ReNcell CX (cell line): Measurements from ENCODE around the genes MFN2 and PRAMEF11.

- PRO-cap = bidirectional peak, plus-strand start at chr1:11980452, minus-strand start at chr1:11980100
These were observed at the start of gene MFN2 for GRCh38 chr1:11979376-11980546. Gene MFN2 (plus strand): TSS chr1:11980444.

GRCh38 chr1:12067675-12068370, 4.7 kb downstream of the TNFRSF8 start:
- PRO-cap = no peak

DNA sequence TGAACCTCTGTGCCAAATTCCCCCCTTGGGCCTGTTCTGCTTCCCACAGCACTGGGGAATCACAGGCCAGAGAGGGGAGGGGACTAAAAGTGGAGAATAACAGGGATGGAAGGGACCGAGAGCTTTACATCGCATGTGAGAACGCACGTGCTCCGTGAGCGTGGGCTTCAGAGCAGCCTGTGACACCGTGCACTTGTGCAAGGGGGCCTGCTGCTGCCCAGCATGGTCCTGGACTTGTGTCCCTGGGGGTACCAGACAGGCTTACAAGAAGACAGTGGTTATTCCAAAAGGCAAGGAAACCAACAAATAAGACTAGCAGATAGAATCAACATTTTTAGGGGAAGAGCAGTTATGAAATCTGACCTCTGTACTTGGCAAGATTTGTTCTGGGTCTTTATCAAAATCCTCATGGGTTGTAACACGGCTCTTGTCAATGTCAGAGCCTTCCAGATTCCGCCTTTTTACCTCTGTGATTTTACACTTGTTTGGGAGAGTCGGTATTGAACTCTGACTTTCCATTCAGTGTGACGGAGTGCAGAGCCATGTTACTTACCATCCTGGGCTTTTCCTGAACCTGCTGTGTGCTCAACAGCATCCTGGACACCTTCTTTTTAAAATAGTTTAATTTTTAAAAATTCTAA, 36.1 kb upstream of the TNFRSF1B start:
- PRO-cap = no peak

DNA sequence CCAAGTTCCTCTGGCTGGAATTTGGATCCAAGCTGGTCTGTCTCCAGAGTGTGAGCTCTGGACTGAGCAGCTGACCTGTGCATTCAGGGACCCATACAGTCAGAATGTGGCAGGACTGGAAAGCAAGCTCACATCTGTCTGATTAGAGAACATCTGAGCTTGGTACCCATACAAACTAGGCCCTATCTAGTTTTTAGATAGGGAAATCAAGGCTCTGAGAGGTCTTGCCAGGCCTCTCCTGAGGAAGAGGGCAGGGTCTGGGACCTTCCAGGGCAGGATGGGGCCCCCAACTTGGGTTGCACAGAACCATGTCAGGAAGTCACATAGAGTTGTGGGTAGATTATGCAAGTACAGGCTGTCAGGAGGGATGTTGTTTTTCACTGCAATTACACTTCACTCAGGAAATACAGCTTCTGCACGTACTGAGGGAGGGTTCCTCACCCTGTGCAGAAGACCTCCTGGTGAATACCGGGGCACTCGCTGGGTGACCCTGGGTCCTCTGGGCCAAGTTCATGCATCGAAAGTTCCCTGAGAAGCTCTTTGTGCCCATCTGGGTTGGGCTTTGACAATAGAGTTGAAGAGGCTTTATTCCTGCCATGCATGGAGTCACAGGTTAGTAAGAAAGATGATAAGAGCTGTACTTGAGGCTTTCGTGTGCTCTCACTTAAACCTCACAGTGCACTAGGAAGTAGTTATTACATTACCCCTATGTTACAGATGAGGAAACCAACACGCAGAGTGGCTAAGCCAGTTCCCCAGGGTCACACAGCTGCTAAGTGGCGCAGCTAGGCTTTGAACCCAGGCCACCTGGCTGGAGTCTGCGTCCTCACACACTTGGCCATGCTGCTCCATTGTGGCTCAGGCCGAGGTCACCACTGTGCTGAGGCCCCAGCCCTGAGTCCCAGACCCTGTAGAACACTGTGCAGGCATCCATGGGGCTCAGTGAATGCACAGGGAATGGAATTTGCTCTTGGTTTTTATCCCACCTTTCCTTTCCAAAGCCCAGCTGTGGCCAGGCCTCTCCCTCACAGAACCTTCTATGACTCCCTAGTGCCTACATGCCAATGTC, 16.2 kb upstream of the TNFRSF1B start:
- PRO-cap = no peak

- PRO-cap = no peak
These were observed 3.5 kb downstream of the TNFRSF1B start for GRCh38 chr1:12170150-12170758.

GRCh38 chr1:12172412-12172855, 5.6 kb downstream of the TNFRSF1B start:
- PRO-cap = no peak

GRCh38 chr1:12181294-12181763, 14.5 kb downstream of the TNFRSF1B start:
- PRO-cap = no peak

- PRO-cap = no peak
These were observed 22.8 kb downstream of the TNFRSF1B start for GRCh38 chr1:12189355-12190214.

DNA sequence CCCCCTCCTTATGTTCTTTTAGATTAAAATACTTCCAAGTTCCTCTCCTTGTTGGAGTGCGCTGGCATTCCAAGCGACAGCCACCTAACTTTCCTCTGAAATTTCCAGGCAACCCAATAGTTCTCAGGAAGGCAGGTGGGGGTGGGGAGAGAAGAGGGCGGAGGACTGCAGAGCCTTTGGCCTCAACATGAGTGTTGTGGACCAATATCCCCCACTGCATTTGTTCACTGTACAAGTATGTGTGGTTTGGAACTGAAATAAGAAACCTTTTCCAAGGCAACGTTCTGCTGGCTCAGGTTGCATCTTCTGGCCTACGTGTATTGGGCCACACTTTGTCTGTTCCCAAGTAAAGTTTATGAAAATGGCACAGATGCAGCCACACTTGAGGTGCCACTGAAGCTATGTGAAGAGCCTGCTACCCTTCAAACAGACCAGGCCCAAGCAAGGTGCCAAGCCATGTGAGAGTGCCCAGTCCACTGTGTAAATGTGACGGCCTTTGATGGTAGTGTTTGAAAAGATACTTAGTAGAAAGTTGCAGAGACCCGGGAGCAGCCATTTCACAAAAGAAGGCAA, 153.3 kb downstream of the DHRS3 start:
- PRO-cap = no peak

DNA sequence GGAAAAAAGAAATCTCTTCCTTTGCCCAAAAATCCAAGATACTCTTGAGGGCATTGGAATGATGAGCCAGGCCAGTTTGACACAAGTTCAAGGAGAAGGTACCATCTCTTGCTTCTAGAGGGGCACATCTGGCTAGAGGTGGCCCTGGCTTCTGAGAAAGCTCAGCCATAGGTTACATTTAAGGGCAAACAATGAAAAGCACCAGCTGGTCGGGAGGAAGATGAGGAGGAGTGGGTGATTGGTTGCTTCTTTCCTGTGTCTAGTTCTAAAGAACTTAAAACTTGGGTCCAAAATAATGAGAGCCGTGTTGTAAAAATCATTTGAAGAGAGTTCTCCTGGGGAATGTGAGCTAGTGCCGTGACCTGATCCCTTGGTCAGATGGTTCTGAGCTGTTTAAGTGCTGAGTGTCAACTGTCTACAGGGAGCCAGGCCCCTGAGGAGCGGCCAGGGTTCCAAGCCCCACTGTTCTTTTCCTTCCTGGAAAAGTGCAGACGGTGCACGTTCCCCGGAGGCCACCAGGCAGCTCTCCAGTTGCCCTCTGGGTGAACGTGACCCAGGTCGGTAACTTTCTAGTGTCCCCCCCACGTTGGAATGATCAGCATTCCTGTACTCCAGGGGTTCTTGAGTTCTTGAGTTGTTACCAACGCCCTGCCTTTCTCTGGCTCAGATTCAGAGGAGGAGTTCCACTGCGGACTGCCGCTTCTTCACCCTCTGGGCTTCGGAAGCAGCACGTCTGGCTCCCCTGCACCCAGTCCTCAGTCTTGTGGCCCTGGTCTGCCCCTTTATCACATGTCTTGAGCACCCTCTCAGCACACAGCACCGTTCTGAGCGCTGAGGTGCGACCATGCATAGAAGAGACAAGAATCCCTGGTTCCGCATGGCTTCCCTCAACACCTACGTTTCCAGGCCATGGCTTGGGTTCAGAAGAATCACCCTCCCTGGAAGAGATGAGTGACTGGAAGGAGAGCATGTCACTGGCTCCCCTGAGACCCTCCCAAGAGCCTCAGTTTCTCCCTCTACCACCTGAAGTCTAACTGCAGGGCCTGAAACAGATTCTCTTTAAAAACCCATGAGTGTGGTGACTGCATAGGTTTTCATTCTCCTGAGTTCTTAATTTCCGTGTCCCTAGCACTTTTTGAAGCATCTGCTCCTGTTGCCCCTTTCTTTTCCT, 131.6 kb downstream of the DHRS3 start:
- PRO-cap = no peak

GRCh38 chr1:12501774-12502595, 116.0 kb downstream of the DHRS3 start:
- PRO-cap = no peak

- PRO-cap = no peak
These were observed 48.0 kb downstream of the DHRS3 start for GRCh38 chr1:12569985-12570367.

DNA sequence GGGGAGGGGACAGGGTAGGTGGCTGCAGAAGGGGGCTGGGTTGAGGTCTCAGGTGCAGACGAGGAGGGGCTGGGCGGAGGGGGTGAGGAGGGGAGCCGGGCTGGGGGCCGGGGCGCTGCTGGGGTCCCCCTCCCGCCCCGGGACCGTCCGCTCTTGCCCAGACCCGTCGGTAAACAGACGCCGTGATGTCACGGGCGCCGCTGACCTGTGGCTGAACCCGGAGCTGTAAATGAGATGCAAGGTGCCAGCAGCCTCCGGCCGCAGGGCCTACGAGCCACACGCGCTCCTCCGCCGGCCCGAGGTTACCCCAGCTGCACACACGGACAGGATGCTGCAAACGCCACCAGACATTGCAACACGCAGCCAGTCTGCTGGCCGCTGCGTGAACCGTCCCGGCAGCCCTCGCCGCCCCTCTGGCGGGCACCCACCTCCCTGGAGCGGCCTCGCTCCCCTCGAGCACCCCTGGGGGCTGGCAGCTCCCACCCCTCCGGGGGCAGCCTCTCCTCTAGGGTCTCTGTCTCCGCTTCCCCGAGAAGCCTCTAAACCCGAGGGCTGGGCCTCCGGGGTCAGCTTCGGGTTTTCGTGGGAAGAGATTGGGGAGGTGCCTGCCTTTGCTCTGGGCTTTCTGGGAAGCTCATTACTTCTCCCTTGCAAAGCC, 22.1 kb downstream of the DHRS3 start:
- PRO-cap = no peak

- PRO-cap = no peak
These were observed 10.1 kb downstream of the DHRS3 start for GRCh38 chr1:12607834-12608366.

DNA sequence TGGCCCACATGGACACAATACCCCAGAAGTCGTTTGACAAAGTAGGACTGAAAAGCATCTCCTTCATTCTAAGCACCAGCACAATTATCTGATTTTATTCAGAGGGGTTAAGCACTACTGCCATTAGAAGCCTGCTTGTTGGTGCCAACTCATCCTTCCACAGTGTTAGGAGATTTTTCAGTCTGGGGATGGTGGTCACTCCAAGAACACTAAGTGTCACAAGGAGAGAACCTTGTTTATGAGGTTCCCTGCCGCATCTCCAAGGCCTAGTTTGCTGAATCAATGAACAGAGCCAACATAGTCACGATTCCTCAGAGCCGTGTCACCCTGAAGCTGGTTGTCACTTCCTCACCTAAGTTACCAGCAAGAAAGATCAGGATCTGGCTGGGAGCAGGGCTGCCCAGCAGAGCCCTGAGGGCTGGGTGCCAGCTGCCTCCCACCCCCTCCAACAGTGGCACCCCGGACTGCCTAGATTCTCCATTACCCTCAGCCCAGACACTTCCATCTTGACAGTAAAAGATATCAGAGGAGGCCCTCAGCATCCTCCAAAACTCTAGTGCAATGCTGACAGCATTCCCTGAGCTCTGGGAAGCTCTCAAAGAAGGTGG, 8.9 kb downstream of the DHRS3 start:
- PRO-cap = no peak

GRCh38 chr1:12810827-12811537, 19.8 kb downstream of the PRAMEF1 start:
- PRO-cap = no peak

GRCh38 chr1:12831272-12831761, at the start of gene PRAMEF11:
Gene PRAMEF11 (minus strand): TSS chr1:12831410.
- PRO-cap = no peak

DNA sequence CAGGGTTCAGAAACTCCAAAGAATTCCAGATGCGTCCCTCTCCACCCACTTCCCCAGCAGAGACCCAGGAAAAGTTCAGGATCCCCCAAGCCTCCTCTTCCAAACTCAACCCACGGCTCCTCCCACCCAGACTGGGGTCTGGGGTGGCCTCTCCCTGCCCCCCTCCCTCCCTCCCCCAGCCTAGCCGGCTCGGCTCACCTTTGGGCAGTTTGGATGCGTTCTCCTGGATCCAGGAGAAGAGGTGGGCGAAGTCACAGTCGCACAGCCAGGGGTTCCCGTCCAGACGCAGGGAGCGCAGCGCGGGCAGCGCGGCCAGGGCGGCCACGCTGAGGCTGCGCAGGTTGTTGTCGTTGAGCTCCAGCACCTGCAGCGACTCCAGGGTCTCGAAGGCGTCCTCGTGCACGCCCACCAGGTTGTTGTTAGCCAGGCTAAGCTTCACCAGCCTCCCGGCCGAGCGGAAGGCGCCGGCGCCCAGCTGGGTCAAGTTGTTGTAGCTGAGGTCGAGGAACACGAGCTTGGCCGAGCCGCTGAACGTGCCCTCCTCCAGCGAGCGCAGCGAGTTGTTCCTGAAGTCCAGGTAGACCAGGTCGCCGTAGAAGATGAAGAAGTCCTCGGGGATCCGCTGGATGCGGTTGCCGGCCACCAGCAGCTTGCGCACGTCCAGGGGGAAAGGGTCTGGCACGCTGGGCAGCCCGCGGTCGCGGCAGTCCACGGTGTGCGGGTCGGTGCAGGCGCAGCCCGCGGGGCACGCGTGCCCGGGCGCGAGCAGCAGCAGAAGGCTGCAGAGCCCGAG, 842 bp downstream of the LRRC38 start:
- PRO-cap = no peak

DNA sequence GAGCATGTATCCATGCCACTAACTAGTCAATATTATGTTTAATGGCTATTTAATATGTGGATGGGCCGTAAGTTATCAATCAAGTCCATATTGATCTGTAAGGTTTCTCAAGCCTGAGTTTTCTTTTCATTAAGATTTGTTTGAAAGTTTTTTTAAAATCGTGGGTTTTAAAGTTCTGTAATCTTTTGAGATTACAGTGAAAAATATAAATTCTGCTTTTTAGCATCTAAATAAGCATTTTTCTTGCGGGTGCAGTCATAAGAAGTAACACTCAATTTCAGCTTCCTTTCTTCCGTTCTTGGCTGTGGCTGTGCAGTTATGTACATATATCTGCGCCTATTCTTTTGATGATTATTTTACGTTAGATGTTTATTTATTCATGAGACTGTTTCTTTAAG, 2.3 kb downstream of the PRDM2 start:
- PRO-cap = no peak

DNA sequence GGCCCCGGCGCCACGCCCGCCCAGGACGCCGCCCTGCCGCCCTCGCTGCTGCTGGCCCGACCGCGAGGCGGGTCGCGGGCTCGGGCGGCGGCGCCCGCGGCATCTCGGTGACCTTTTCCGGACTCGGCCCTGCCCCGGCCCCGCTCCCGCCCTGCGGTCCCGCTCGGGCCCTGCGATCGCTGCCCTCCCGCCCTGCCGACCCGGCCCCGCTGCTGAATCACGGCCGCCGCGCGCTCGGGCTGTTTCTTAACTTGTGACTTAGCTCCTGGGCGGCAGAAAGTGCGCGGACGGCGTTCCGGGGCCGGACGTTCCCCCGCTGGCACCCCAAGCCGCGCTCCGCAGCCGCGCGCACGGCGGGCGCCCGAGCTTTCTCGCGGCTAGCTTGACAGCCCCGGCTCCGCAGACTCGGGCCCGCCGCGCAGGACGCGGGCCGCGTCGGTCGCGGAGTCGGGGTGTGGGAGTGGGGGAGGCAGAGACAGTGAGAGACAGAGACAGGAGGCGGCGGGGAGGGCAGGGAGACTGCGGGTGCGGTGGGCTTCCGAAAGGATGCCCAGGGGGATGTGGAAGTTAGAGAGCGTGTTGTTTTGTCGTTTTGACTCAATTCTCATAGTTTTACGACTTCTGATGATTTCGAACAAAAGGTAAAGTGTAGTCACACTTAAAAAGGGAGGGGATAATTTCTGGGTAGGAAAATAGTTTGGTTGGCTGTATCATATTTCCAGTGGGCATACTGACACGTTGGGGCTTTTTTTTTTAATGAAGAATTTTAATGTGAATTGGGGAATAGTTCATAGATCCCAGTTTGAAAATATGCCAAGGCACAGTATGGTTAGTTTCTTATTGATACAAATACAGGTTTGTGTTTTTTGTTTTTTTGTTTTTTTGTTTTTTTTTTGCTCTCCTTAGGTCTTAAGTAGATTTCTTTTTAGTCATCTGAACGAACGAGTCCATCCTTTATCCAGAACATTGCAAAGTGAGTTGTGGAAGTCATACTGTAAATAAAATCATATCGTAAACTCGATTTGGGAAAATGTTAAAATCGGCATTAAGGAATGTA, 49.9 kb downstream of the PRDM2 start:
- PRO-cap = bidirectional peak, plus-strand start at position 408 of the sequence, minus-strand start at position 213 of the sequence